Endometrial microvascular endothelial cells (primary cell): Measurements from ENCODE around the gene PRRC2B.

GRCh38 chr9:131189763-131190366, 64.5 kb downstream of the NUP214 start:
- RAMPAGE, long total RNA = no peak

- RAMPAGE, long total RNA = no peak
These were observed 57.0 kb downstream of the FAM78A start for GRCh38 chr9:131218913-131220123.

- RAMPAGE, long total RNA = no peak
These were observed 38.5 kb downstream of the FAM78A start for GRCh38 chr9:131237643-131238355.

DNA sequence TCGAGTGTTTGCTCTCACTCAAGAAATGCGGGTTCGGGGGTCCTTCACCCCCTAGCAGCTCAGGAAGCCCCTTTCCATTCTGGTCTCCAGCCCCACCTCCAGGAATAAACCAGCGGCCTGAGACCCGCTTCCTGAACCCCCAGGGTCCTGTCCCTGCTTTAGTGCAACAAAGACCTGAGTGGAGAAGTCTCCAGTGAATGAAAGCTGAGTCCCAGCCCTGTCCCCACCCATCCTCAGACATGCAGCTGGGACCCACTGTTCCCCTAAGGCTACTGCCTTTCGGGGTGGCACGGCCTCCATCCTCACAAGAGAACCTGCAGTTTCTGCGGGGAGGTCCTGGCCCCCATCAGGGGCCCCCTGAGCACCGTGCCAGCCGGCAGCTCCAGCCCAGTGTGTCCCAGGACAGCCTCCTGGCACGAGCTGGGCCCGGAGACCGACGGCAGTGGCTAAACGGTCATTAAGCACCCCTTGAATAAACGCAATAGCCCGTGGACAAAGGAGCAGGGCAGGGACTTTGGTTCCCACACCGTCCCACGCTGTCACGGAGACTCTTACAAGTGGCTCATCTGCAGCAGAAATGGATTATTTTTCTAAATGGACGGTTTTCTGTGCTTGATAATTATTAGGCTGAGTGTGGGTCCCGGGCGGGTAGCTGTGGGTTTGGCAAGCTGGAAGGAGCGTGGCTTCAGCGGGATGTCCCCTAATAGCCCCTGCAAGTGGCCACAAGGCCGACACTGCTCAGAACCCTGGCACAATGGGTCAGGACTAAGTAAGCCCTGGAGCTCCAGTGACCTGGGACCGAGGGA, 17.6 kb downstream of the FAM78A start:
- RAMPAGE, long total RNA = no peak

DNA sequence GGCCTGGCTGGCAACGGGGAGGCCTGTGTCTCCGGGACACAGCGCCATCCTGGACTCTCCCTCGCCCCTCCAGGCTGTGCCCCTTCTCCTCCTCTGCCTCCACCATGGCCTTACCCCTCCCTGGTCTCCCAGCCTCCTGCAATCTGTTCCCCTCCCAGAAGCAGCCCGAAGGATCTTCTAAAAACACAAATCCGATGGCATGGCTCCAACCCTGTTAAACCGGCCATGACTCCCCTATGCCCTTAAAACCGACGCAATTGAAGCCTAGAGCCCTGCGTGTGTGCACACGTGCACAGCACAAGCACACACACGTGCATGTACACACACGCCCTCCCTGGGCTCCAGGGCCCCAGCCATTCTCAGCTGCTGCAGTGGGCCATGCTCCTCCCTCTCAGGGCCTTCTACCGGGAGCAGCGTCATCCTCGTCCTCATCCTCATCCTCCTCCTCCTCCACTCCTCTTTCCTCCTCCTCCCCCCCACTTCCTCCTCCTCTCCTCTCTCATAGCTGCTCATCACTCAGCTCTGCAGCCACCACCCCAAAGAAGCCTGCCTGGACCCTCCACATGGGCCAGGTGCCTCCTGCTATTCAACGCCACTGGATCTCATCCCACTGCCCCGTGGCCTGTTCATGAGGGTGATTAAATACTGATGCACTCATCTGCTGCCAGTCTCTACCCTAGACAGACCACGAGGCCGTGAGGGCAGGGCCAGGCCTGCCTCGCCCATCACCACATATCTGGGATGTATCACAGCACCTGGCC, 10.1 kb downstream of the FAM78A start:
- RAMPAGE, long total RNA = no peak

DNA sequence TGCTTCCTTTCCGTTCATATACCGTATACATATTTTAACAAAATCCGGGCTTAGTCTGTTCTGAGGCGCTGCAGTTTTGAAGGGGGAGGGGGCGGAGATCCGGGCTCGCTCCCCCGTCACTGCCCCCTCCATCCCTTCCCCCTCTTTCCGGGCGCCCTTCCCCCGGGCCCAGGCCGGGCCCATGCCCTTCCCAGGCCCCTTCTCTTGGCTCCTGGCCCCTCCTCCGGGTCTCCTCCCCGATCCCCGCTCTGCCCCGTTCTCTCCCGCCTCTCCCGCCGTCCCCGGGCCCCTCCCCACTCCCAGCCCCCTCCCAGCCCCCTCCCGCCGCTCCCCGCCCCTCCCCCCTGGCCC, 344 bp upstream of the PRRC2B start:
- RAMPAGE, long total RNA = no peak

DNA sequence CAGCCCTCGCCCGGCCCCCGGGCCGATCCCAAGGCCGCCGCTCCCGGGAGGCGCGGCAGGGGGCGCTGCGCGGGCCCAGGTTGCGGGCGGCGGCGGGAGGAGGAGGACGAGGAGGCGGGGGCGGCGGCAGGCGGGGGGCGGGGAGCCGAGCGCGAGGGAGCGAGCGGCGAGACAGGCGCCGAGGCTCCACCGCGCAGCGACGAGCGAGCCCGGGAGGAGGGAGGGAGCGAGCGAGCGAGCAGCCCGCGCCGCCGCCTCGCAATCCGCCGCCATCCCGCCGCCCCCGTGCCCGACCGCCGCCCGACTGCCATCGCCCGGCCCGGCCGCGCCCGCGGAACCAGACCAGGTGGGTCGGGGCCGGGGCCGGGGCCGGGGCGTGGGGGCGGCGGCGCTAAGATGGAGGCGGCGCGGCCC, at the start of gene PRRC2B:
Gene PRRC2B, plus strand, starts transcription at position 169 of the 414 bp plus-strand sequence.
- RAMPAGE, long total RNA = no peak

GRCh38 chr9:131402142-131402581, 8.3 kb downstream of the PRRC2B start:
- RAMPAGE, long total RNA = no peak

DNA sequence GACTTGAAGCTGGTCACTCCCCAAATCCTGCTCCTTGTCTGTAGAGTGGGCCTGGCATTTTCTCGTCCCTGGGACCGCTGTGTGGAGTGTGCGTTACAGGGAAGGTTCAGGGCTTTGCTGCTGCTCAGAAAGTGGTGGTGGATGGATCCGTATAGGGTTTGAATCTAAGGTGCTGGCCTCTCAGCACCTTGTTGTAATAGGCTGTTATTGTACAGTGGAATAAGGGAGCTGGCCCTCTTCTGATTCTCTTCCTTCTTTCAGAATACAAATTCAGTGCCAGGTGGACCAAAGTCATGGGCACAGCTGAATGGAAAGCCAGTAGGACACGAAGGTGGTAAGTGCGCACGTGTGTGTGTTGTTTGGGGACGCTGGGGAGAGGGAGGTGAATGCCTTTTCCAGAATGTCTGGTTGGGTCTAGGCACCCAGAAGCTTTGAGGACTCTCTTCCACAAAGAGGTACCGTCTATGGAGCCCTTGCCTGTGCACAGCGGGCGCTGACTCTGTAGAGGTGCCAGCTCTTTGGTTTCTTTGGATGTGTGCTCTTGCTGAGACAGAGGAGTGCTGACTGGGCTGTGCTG, 44.9 kb downstream of the PRRC2B start:
- RAMPAGE, long total RNA = no peak

DNA sequence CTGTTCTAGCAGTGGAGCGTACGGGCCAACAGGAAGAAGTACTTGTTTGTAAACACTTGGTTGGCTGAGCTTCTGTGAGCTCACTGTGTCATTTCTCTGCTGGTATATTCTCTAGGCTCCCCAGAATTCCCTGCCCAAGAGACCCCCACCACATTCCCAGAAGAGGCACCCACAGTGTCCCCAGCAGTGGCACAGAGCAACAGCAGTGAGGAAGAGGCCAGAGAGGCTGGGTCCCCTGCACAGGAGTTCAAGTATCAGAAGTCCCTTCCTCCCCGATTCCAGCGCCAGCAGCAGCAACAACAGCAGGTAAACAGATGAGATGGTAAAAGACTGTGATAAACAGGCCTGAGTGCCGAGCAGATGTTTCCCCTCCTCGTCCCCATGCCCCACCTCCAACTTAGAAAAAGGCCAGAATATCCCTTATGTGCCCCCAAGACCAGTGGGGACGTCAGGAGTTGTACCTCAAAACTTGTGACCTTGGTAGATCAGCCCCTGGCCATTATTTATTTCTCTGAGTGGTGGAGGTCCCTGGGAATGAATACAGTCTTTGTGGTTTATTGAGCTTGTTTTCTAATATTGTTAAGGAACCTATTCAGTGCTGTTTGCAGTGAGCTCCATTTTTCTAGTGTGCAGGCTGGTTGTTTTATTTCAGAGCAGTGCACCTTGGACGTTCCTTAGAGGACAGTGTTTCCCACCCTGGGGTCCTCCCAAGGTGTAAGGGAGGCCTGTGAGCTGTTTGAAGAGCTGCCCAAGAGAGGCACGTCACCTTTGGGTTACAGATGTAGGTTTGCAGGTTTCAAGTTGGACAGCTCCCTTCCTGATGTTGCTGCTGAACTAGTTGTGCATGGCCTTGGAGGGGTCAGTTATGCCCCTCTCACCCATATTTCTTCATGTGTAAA, 35.0 kb upstream of the POMT1 start:
- RAMPAGE, long total RNA = no peak

DNA sequence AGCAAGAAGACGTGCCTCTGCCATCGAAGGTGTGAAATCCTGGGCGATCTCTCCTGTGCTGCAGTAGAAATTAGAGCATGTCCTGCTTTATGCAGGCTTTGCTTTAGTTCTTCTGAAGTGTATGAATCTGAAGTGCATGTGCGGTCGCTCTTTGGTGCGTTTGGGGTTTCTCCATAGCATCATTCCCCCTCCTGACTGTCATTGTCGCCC, 11.6 kb upstream of the POMT1 start:
- RAMPAGE, long total RNA = no peak

- RAMPAGE, long total RNA = no peak
These were observed 3.8 kb upstream of the POMT1 start for GRCh38 chr9:131498745-131499483.

DNA sequence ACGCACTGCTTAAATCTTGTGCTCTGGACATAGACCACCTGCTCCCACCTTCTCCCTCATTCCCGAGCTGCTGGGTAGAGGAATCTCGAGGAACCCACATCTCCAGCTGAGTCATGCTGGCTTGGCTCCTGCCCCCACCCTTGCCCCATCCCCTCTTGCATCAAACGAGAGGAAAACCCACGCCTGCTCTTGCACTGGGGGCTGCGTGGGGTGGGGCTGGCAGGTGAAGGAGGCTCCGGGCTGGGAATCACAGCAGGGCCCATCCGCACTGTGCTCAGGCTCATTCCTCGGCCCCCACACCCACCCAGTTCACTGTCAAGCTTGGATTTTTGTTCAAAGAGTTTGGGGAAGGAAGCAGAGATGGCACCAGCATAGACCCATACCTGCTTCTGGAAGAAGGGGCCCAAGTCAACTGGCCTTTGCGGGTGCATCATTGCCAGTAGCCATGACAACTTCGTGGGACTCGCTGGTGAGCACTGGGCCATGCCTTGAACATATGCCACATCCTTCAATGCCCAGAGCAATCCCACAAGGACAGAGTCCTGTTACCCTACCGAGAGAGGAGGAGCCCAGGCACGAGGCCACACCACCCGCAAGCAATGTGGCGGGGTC, 48.3 kb downstream of the PRRT1B start:
- RAMPAGE, long total RNA = no peak

DNA sequence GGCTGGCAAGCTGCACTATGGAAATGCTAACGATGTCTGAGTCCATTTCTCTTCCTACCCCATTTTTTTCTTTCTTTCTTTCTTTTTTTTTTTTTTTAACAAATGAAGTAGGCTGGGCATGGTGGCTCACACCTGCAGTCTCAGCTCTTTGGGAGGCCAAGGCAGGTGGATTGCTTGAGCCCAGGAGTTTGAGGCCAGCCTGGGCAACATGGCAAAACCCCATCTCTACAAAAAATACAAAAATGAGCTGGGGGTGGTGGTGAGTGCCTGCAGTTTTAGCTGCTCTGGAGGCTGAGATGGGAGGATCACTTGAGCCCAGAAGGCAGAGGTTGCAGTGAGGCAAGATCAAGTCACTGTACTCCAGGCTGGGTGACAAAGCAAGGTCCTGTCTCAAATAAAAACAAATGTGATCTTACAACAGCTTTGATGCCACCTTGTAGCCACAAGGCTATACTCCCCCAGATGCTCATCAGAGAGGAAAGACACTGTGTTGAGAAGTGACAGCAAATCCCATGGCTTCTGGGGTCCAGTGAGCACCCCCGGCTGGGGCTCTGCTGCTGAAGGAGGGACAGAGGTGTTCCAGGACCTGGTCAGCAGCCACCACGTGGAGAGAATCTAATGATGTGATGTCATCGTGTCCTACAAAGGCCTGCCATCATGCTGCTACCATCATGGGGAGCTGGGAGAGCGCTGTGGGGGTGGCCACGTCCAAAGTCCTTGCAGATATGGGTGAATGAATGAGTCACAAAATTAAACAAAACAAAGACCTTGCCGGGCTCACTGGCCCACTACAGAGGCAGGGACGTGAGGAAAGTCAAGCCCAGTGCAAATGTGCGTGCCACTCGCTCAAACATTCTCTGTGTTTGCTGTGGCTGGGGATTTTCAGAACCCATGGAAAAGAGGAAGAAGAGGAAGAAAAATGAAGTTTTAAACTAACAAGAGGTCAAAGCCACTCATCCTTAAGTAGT, 60.6 kb downstream of the PRRT1B start:
- RAMPAGE, long total RNA = no peak

GRCh38 chr9:131624633-131625408, 79.5 kb downstream of the PRRT1B start:
- RAMPAGE, long total RNA = no peak

- RAMPAGE, long total RNA = no peak
These were observed 89.9 kb downstream of the PRRT1B start for GRCh38 chr9:131635055-131635707.

- RAMPAGE, long total RNA = no peak
These were observed 76.9 kb downstream of the RAPGEF1 start for GRCh38 chr9:131662727-131663637.

GRCh38 chr9:131667344-131668029, 72.4 kb downstream of the RAPGEF1 start:
- RAMPAGE, long total RNA = no peak

DNA sequence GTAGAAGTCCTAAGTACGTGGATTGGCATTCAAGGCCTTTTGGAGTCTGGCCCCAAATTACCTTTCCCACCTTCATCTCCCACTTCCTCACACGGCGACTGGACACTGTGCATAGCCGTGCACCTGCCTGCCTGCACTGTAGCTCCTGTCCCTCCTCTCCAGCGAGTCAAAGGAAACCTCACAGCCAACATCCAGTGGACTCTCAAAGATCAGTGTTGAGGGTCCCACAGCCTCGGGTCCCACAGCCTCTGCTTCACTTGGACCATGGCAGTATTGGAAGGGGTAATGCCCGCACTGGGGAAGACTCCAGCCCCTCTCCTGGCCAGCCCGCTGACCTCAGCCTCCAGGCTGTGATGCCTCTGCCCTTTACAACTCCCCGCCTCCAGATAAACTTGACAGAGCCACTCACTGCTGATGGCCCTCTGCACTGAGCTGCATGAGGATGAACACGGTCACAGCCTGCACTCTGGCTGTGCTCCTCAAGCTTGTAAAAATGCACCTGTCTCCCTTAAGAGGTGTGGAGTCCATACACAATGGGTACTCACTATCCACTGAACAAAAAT, 23.0 kb downstream of the RAPGEF1 start:
- RAMPAGE, long total RNA = no peak

GRCh38 chr9:131728427-131728946, 11.4 kb downstream of the RAPGEF1 start:
- RAMPAGE, long total RNA = no peak